Measurements from ENCODE around the genes H2AC16, H2AC17 and ZNF165.

- PRO-cap: bidirectional peak, plus-strand start at chr6:27296456, minus-strand start at chr6:27296420
- RAMPAGE, long total RNA: no peak
Measured at GRCh38 chr6:27296136-27296676, 15.9 kb downstream of the POM121L2 start.

- PRO-cap: unidirectional peak, minus-strand start at chr6:27374945; bidirectional peak, plus-strand start at chr6:27375326, minus-strand start at chr6:27375247
- RAMPAGE, long total RNA: start-site peak on the minus strand at chr6:27375205-27375267, 86 and 32 reads in 2 replicates
Measured at GRCh38 chr6:27374758-27375596, 13.6 kb upstream of the ZNF391 start.

DNA sequence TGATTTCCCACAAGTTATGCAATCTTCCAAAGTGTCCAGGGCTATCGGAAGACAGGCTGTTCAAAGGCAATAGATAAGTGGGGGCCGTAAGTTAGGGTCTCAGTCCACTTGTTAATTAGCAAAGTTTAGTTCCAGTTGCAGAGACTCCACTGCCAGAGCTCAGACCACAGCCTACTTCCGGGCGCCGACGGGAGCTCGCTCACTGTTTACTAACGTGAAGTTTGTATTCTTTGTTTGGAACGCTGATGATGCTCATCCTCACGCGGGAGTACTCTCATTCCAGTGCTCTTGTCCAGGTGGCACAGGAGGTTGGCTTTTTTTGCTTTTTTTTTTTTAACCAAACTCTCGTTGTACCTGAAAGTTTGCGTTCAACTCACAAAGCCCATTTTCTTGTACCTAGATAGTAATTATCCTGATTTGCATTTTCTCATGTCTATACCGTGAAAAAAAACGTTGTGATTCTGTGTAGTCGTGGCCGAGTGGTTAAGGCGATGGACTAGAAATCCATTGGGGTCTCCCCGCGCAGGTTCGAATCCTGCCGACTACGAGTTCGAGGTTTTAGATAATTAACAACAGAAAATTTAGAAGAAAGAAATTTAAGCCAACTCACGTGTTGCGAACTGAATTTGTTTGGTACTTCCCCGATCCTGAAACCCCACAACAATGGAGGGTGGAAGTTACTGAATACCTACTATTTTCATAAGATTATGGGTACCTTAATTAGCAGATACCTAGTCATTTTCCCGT is 29.8 kb upstream of the ZNF184 start:
- PRO-cap: bidirectional peak, plus-strand start at position 464 of the sequence, minus-strand start at position 168 of the sequence
- RAMPAGE, long total RNA: no peak

DNA sequence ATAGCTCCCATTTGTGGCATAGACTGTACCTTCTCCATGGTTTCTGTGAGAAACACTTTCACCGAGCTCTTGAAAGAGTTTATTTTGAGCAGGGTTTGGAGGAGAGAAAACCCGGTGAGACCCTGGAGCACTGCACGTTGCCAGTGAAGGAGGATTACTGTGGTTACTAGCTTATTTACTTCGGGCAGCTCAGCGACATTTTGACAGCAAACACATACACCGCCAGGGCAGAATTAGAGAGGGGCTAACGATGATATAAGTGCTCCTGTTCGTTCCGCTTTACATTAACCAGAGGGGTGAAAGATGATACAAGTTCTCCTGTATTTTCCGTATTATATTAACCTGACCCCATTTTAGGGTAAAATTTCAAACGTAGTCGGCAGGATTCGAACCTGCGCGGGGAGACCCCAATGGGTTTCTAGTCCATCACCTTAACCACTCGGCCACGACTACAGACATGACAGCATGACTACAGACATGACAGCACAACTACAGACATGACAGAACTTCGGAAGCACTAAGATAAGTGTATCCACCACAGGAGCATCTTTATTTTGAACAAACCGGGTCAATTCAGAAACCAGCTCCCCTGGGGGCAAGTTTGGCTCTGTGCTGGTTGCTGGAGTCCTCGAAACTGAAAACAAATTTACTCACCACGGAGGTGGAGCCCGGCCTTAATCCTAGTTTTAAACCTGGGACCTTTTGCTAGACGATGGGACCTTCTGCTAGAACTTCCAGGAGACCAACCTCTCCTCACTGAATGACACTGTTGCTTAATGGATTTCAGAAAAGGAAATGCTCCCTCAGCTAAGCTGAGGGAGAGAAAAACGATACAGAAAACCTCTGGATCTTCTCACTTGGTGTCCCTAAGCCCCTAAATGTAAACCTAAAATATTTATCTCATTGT is 80.4 kb upstream of the ZNF184 start:
- PRO-cap: bidirectional peak, plus-strand start at position 282 of the sequence, minus-strand start at position 145 of the sequence; bidirectional peak, plus-strand start at position 438 of the sequence, minus-strand start at position 459 of the sequence
- RAMPAGE, long total RNA: no peak

- PRO-cap: unidirectional peak, minus-strand start at chr6:27651006
- RAMPAGE, long total RNA: no peak
Measured at GRCh38 chr6:27650806-27651150, 157.0 kb downstream of the H2BC13 start.

- PRO-cap: unidirectional peak, plus-strand start at chr6:27668579
- RAMPAGE, long total RNA: no peak
Measured at GRCh38 chr6:27667878-27669089, 139.4 kb downstream of the H2BC13 start.

- PRO-cap: bidirectional peak, plus-strand start at chr6:27754198, minus-strand start at chr6:27754223
- RAMPAGE, long total RNA: no peak
Measured at GRCh38 chr6:27753852-27754640, 53.7 kb downstream of the H2BC13 start.

DNA sequence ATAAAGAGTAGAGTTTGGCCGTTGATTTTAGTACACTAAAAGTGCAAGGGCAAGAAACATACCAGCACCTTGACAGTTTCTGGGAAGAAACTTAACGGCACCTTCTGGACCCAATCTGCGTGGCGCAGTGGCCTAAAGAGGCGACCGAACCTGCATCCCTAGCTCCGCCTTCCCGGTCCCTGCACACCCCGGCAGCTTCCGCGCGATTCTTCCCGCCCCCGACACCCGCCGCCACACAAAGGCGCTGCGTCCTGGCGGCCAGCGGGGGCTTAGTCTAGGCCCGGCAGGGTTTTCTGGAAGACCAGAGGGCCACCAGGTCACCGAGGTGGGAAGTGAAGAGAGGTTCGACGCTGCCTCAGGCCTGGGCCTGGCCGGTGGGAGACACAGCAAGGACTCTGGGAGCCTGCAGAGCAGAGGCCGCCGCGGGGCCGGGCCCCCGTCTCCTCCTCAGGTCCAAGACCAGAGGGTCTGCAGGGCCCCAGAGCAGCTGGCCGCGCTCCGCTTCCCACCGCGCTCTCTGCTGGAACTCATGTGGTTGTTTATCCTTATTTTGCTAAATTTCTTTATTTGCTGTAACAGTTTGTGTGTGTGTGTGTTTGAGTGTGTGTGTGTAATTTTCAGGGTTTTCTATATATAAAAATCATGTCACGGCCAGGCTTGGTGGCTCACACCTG is 50.4 kb downstream of the H2BC13 start:
- PRO-cap: bidirectional peak, plus-strand start at position 238 of the sequence, minus-strand start at position 129 of the sequence; unidirectional peak, minus-strand start at position 470 of the sequence; unidirectional peak, minus-strand start at position 533 of the sequence
- RAMPAGE, long total RNA: no peak

- PRO-cap: bidirectional peak, plus-strand start at chr6:27809030, minus-strand start at chr6:27808939
- RAMPAGE, long total RNA: no peak
Measured at GRCh38 chr6:27808769-27809276, 850 bp downstream of the H2AC13 start.

GRCh38 chr6:27830457-27831428 is 617 bp downstream of the H4C12 start:
- PRO-cap: bidirectional peak, plus-strand start at chr6:27830763, minus-strand start at chr6:27830580; bidirectional peak, plus-strand start at chr6:27830960, minus-strand start at chr6:27830932
- RAMPAGE, long total RNA: no peak

DNA sequence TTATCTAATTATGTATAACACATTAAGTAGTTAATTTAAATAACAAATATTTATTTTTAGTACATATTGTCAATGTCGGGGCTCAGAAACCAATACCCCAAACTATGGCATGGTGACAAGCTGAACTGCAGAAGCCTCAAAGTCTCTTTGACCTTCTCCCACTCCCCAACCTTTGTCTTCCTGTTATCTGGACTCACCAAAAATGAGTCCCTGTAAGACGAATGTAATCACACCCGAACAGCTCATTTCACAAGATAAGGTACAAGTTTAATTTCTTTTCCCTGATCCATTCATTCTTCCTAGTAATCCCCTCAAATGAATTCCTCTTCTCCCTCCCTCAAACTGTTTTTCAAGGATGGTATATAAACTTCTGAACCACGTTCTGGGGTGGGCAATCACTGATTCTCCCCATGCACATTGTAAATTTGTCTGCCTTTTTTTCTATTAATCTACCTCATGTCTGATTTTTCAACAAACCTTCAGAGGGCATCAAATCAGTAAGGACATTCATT is 3.3 kb downstream of the H2AC15 start:
- PRO-cap: no peak
- RAMPAGE, long total RNA: no peak

DNA sequence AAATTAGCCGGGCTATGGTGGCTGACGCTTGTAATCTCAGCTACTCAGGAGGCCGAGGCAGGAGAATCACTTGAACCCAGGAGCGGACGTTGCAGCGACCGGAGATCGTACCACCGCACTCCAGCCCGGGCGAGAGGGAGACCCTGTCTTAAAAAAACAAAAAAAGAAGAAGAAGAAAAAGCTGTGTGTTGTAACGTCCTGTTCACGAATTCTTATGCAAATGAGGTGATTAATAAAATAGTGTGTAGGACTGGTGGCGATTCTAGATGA is 285 bp upstream of the H2AC16 start:
- PRO-cap: bidirectional peak, plus-strand start outside the sequence, minus-strand start at position 216 of the sequence
- RAMPAGE, long total RNA: no peak

- PRO-cap: bidirectional peak, plus-strand start at chr6:27865319, minus-strand start at chr6:27865112
- RAMPAGE, long total RNA: no peak
Measured at GRCh38 chr6:27865167-27865895, at the start of gene H2AC16. Gene H2AC16 (plus strand): TSS chr6:27865317.

- PRO-cap: bidirectional peak, plus-strand start at chr6:27888836, minus-strand start at chr6:27888728
- RAMPAGE, long total RNA: no peak
Measured at GRCh38 chr6:27888424-27889113, 2.1 kb downstream of the H3C12 start.

- PRO-cap: bidirectional peak, plus-strand start at chr6:27893425, minus-strand start at chr6:27893185
- RAMPAGE, long total RNA: no peak
Measured at GRCh38 chr6:27892554-27893314, at the start of gene H2AC17. Gene H2AC17 (minus strand): TSS chr6:27893185.

DNA sequence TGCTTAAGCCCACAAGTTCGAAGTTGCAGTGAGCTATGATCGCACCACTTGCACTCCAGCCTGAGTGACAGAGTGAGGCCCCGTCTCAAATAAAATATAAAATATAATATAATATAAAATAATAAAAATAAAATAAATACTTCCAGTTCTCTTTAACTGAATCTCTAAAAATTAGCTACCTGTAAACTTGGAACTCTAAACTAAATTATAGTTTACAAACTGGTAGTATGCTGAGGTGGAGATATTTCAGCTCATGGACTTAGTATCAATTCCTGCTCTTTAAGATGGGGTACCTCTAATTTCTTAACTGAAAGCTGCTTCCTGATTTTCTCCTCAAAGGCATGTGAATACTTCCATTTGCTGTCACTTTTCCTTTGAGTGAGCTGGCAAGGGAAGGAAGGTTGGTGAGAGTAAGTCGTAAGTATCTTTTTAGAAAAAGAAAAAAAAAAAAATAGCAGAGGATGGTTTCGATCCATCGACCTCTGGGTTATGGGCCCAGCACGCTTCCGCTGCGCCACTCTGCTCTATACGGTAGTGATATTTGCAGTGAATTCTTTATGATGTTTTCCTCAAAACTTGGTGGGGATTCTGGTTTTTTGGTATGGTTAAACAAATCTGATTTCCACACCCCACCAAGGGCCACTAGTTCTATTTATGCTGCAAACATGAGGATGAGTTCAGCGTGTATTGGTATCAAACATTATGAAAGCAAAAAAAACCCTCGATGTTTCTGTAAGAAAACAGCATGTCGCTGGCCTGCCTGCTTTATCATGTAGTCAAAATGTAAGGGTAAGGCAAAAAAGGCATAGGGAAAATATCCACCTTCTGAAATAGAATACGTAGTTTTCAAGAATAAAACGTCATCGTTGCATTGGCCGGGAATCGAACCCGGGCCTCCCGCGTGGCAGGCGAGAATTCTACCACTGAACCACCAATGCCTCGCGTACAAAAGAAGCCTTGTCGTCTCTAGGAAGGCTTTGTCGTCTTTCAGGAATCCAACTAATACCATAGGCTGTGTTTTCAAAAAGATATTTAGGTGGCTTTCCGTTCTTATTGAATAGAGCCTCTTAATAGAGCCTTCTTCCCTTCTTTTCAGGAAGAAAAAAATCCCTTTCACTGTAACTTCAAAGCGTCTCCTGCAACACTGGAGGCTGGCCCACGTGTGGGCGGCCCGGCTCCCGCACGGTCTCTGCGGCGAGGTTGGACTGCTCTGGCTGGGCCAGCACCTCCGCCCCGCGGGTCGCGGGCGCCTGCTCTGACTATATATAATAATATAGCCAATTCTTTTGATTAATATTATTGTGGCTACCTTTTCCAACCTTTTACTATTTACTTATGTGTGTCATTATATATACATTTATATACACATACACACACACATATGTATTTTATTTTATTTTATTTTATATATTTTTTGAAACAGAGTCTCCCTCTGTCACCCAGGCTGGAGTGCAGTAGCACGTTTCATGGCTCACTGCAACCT is 9.4 kb downstream of the H2BC17 start:
- PRO-cap: unidirectional peak, minus-strand start at position 530 of the sequence; bidirectional peak, plus-strand start at position 948 of the sequence, minus-strand start at position 941 of the sequence; unidirectional peak, minus-strand start at position 1,191 of the sequence
- RAMPAGE, long total RNA: no peak

GRCh38 chr6:27942903-27943551 is 14.0 kb upstream of the OR2B6 start:
- PRO-cap: unidirectional peak, plus-strand start at chr6:27943290
- RAMPAGE, long total RNA: no peak

DNA sequence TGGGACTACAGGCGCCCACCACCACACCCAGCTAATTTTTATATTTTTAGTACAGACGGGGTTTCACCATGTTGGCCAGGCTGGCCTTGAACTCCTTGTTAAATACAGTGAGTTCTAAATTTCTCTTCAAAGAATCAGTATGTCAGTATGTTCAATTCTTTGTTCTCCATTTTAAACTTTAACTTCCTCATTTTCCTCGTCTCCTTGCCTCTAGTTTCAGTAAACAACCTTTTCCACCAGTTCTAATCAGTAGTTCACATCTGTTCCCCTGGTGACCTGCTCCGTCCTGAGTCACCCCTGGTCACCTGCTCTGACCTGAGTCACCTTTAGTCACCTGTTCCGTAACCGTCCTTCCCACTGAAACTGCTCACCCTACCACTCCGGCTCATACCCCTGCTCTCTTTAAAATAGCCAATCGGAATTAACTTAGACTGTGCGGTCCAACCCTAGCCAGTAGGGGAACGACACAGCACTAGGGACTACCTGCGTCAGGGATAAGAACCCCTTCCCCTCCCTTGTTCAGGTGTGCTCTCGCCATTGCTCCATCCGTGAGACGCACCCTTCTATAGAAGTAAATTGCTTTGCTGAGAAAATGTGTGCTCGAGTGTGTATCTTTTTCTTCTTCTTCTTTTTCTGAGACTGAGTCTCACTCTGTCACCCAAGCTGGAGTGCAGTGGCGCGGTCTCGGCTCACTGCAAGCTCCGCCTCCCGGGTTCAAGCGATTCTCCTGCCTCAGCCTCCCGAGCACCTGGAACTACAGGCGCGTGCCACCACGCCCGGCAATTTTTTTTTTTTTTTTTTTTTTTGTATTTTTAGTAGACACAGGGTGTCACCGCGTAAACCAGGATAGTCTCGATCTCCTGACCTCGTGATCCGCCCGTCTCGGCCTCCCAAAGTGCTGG is at the start of gene ZNF165:
ZNF165 (plus strand) TSS at position 808 of the 902 bp plus-strand sequence.
- PRO-cap: bidirectional peak, plus-strand start at position 453 of the sequence, minus-strand start at position 359 of the sequence; bidirectional peak, plus-strand start at position 815 of the sequence, minus-strand start at position 756 of the sequence
- RAMPAGE, long total RNA: no peak

DNA sequence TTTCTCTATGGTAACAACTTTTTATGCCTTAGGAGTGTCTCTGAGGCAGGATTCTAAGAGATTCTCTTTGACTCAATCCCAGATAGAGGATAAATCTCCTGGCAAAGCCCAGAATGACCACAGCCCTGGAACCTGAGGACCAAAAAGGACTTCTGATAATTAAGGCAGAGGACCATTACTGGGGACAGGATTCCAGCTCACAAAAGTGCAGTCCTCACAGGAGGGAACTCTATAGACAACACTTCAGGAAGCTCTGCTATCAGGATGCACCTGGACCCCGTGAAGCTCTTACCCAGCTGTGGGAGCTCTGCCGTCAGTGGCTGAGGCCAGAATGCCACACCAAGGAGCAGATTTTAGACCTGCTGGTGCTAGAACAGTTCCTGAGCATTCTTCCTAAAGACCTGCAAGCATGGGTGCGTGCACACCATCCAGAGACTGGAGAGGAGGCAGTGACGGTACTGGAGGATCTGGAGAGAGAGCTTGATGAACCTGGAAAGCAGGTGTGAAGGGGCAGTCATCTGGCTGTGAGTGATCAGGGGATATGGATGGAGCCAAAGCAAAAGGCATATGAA is 1.0 kb downstream of the ZSCAN16 start:
- PRO-cap: no peak
- RAMPAGE, long total RNA: no peak

GRCh38 chr6:28155930-28156523 is 14.3 kb downstream of the ZKSCAN8 start:
- PRO-cap: no peak
- RAMPAGE, long total RNA: no peak